Camera-type eye (tissue), 1 donor: ENCODE data around the genes TMEM53, RPS8 and BEST4.

GRCh38 chr1:44496552-44496939, 91.5 kb downstream of the RNF220 start:
- RAMPAGE, long total RNA, result no peak

GRCh38 chr1:44587826-44588276, 86.4 kb downstream of the TMEM53 start:
- RAMPAGE, long total RNA, result no peak

DNA sequence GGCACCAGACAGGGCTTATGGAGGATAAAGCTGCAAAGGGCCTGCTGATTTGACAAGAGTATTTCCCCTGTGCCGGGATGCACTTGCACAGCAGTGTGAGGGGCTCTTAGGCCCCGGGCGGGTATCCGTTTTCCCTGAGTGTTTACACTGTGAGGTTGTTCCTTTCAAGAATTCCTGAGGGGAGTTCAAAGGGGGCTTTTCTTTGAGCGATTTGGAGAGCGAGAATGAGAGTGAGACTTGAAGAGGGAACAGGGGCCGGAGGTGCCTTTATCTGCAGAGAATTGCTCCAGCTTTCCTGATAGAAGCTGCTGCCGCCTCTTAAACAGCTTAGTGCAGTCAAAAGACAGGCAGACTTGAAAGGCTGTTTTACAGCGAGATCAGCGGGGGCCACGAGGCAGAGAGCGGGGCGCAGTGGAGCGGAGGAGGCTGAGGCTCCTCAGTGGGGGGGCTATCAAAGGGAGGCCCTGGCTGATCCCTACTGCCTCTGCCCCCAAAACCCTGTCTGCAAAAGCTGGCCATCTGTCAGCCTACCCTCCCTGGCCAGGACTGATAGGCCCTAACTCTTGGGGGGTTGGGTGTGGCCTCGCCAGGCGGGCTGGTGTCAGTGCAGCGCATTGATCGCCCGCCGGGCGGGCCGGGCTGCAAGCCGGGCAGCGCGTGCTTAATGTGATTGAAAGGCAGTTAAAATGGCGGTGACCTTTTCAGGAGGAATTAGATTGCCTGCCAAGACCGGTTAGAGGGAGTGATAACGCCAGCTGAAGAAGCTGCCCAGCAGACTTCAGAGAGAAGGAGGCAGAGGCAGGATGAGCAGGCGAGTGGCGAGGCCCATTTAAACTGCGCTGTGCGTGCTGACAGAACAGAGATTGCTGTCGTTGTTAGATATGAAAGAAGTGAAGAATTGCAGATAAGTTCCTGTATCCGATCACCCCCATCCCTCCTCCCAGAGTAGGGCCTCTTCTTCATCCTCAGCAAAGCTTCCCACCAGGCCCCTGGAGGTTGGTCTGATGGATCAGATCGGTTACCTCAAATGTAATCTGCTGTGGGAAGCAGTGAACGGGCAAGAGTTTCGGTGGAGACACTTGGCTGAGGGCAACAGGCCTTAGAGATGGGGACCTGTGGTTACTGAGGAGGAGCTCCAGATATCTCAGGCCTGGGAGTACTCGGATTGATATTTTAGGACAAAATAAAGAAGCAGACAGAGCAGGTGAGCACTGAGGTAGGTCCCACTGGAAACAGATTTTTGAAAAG, 36.3 kb downstream of the TMEM53 start:
- RAMPAGE, long total RNA, result no peak

GRCh38 chr1:44673979-44675022, at the start of gene TMEM53:
Gene TMEM53 (minus strand): TSS chr1:44674481.
- RAMPAGE, long total RNA, result start-site peak on the plus strand at chr1:44674696-44674716, 12 reads

DNA sequence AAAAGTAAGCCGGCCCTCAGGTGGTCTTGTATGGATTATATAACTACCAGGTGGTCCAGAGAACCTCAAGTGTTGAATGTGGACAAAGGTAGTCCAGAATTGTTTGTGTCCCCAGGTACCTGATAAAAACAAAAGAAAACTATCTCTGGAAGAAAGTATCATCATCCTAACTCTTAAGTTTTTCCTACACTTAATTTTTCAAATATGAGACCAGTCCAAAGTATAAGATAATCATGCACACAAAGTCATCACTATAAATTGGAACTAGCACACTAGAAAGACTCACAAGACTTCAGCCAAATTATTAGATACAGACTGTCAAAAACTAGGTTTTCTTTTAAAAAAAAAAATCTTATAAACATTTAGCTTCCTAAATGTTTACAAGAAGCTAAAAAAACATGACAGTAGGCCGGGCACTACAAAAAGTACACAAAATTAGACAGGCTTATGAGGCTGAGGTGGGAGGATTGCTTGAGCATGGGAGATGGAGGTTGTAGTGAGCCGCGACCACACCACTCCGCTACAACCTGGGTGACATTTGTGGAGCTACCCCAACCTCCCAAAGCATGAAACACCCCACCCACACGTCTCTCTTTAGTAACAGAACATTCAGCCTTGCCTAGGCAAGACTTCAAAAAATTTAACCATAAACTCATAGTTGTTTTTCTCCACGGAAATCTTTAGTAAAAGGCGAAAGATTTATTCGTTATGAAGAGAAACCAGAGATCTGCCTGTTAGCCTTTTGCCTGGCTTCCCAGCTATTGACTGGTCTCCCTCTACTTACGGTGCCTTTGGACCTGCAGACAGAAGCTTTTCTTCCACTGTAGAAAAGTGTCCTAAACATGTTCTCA, 18.2 kb upstream of the KIF2C start:
- RAMPAGE, long total RNA, result no peak

GRCh38 chr1:44775170-44776454, at the start of gene RPS8:
Gene RPS8 (plus strand): TSS chr1:44775540.
- RAMPAGE, long total RNA, result start-site peak on the plus strand at chr1:44775572-44775582, 5,064 reads

GRCh38 chr1:44776455-44777059, 1.2 kb downstream of the RPS8 start:
- RAMPAGE, long total RNA, result no peak

DNA sequence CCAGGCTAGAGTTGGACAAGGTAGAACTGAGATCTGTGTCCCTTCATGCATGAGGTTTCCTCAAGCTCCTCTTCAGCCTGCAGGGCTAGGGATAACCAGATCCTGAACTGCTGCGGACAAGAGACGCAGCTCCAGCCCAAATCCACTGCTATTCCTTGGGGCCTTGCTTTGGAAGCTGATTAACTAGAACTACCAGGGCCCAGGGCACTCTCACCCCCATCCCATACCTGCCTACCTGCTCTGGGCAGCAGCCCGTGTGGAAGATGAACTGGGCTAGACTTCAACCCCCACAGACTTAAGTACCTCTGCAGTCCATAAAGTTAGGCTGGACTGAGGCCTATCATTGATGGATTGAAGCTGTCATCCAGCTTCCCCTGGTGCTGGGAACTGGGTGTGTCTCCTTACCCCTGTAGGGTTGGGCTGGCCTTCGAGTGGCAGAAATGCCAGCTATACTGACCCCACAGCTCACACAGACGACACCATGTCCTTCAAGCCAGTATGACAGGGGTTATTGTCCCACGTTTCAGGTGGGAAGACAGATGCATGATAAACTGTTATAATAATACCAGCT, at the start of gene BEST4:
Gene BEST4 (minus strand): TSS at position 270 of the 571 bp plus-strand sequence.
- RAMPAGE, long total RNA, result no peak

DNA sequence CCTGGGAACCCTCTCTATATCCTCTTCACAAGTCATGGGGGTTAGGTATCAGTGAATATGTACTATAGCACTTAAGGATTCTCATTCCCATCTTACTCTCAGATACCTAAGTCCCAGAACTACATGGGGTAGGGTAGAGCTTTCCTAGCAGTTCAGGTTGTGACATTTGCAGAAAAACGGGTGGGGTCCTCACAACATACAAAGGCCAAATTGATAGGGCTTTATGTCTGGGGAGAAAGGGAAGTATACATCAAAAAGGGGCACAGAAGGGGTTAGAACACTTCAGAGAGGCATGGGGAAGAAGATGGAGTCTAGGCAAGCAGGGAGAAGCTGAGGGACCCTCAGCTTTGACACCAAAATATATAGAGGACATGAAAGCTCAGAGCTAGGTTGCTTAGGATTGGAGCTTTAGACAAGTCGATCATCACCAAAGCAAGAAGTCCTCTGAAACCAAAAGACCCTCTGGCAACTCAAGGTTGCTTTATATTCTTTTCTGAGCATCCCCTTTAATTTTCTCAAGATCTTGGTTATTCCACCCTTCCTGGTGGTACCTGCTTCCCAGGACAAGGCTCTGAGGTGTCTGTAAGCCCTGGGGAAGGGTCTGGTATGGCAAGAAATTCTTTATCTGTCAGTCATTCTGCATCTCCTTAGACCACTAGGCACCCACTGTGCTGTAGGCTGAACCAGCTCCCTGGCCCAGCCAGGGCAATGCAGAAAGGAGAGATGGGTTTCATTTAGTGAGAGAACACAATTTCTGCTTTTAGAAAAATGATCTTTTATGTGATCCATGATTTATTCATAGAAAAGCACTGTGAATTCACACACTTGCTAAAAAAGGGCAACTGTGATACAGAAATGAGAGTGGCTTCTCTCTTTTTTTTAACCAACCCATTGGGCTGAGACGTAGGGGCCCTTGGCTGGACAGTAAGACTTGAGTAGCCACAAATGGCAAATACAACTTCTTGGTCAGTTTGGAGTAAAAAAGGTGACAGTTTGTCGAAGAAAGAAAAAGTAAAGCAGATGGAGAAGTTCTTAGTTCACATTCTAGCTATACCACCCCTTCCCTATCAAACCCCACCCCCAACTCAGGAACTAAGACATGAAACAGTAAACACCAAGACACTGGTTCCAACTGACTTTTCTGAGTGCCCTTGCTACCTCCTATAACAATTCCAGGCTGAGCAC, 4.0 kb downstream of the UROD start:
- RAMPAGE, long total RNA, result no peak

DNA sequence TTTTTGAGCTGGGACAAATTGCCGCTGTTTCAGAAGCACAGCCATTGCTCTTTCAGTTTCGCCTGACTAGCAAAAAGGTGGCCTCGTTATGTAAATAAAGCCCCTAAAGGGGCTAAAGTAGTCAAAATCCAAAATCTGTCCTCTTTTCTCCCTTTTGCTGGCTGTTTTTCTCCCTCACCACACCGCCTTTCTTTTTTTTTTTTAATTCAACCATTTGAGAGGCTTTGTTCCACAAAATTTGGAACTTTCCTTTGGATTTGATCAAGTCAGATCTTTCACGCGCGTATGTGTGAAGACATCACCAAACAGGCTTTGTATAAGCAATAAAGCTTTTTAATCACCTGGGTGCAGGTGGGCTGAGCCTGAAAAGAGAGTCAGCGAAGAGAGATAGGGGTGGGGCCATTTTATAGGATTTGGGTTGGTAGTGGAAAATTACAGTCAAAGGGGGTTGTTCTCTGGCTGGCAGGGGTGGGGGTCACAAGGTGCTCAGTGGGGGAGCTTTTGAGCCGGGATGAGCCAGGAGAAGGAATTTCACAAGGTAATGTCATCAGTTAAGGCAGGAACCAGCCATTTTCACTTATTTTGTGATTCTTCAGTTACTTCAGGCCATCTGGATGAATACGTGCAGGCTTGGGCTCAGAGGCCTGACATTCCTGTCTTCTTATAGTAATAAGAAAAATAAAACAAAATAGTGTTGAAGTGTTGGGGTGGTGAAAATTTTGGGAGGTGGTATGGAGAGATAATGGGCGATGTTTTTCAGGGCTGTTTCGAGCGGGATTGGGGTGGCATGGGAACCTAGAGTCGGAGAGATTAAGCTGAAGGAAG, 5.1 kb upstream of the HPDL start:
- RAMPAGE, long total RNA, result no peak

GRCh38 chr1:45344868-45345735, 5.1 kb downstream of the TOE1 start:
- RAMPAGE, long total RNA, result no peak

DNA sequence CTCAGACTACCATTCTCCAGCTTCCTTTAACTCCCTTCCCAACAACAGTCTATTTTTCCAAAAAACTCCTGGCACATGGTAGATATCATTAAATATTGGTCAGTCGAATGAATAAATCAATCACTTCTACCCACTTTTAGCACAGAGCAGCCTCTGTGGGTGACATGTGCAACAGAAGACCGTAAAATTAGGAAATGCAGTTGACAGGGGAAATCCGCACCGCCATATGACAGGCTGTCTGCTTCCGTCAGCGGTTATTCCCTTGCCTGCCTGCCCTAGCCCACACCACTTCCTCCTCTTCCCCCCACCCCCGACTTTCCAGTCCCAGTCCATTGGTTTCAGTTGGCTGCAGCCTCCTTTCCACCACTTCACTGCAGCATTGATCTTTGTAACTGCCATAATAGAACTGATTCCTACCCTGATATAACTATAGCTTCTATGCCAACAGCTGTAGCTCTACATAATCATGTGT, 6.8 kb upstream of the AKR1A1 start:
- RAMPAGE, long total RNA, result no peak

GRCh38 chr1:45606340-45606940, 17.4 kb downstream of the CCDC17 start:
- RAMPAGE, long total RNA, result no peak

GRCh38 chr1:45685215-45685864, 993 bp downstream of the GPBP1L1 start:
- RAMPAGE, long total RNA, result no peak

GRCh38 chr1:45686819-45687891, 822 bp upstream of the GPBP1L1 start:
- RAMPAGE, long total RNA, result no peak

- RAMPAGE, long total RNA, result no peak
Observed at GRCh38 chr1:45693901-45694893, 6.2 kb downstream of the TMEM69 start.

DNA sequence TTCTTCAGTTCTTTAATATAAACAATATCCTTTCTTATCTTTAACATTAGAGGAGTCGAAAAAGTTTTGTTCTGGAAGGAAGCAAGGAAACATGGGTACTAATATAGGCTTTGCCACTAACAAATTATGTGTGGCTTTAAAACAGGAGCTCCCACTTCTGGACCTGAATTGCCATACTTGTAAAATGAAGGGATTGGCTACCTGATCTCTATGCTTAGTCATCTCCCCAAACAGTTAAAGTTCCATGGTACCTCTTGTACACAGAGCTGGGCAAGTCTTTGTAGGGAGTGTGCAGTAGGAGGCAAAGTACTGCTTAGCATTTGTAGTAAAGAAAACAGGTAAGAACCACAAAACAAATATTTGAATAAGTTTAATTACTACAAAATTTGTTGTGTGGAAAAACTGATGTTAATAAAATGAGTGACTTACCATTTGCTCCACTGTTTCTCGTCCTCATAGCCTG, 81.3 kb downstream of the MAST2 start:
- RAMPAGE, long total RNA, result no peak

GRCh38 chr1:46039354-46040191, 92.9 kb downstream of the PIK3R3 start:
- RAMPAGE, long total RNA, result no peak

GRCh38 chr1:46112901-46113597, 19.4 kb downstream of the PIK3R3 start:
- RAMPAGE, long total RNA, result no peak

- RAMPAGE, long total RNA, result no peak
Observed at GRCh38 chr1:46137805-46138427, 5.5 kb upstream of the PIK3R3 start.